Type B pancreatic cell (in vitro differentiated cells): Measurements from ENCODE around the genes NF1 and SUZ12.

DNA sequence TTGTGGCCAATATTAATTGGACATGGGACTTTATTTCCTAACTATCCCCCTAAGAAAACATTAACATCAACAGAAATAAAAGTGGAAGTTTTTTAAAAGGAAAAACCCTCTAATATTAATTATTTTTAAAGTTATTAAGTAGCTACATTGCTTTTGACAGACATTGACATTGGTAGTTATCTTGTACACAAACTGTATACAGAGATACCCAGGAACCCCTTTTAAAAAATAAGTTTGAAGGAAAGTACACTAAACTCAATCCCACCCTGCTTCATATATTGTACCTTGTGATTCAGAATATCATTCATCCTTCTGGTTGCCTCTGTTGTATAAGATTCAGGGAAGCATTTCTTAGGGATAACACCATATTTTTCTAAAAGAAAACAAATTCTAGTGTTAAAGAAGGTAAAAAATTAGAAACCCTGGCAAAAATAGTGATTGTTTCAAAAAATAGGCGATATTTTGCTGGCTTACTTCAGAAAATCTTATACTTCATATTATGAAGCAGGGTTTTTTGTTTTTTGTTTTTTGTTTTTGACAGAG, 5.1 kb downstream of the BLMH start:
- PRO-cap, result no peak

- PRO-cap, result no peak
Observed at GRCh38 chr17:30337547-30338114, 3.8 kb upstream of the TMIGD1 start.

DNA sequence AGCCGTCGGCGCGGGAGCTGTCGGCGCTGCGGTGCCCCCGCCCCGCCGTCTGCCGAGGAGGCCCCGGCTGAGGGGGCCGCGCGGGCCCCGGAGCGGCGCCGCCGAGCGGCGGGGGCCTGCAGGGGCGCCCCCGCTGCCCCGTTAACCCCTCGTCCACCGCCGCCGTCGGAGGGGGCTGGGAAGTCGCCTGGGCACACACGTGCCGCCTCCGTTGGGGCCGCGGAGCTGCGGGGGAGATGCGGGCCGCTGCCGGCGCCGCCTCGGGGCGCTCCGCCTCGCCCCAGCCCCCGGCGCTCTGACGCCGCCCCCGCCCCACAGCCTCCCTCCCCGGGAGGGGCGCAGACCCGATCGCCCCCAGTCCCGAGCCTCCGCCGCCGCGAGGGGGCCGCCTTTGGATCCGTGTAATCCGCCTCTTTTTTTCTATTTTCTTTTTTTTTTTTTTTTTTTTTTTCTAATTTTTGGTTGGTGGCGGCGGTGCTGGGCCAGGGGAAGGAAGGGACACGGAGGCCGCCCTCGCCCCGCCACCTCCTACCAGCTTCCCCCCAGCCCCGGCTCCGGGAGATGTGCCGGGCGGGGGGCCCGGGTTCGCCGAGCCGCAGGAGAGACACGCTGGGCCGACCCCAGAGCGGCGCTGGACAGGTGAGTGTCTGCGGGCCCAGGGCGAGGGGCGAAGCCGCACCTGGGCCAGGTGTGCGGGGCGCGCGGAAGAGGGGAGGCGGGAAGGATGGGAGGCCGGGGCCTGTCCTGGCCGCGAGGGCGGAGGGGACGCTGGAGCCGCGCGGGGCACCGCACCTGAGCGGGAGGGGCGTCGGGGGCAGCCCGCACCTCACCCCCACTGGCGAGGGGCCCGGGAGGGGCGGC, 115.1 kb downstream of the CRLF3 start:
- PRO-cap, result unidirectional peak, plus-strand start at position 465 of the sequence

GRCh38 chr17:30768567-30769166, 55.8 kb downstream of the CRLF3 start:
- PRO-cap, result no peak

GRCh38 chr17:30831080-30831633, 609 bp upstream of the ATAD5 start:
- PRO-cap, result unidirectional peak, plus-strand start at chr17:30831459; unidirectional peak, plus-strand start at chr17:30831488

DNA sequence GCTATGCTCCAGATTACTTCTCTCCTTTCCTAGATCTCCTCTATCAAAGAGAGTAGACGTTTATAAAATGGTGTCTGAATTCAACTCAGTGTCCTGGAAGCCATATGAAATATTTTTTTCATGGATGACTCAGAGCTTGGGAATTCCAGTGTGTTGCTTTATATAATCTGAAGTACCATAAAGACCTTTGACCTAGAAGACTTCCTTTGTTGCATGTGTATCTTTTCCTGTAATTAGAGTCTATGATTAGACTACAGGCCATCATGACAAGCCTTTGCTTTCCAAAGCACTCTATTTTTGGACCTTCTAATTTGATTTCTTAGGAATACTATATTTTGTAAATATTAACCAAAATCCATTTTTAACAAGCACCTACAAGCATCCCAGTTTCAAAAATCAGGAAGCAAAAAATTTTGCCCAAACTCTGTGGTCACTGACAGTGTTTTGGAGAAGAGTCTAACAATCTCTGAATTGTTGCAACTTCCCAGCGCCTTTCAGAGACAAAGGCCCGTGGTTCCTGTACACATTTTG, 26.9 kb upstream of the NF1 start:
- PRO-cap, result no peak

- PRO-cap, result bidirectional peak, plus-strand start at chr17:31094977, minus-strand start at chr17:31094814; bidirectional peak, plus-strand start at chr17:31095606, minus-strand start at chr17:31095475
Observed at GRCh38 chr17:31094837-31095742, at the start of gene NF1. Gene NF1 (plus strand): TSS chr17:31094977.

DNA sequence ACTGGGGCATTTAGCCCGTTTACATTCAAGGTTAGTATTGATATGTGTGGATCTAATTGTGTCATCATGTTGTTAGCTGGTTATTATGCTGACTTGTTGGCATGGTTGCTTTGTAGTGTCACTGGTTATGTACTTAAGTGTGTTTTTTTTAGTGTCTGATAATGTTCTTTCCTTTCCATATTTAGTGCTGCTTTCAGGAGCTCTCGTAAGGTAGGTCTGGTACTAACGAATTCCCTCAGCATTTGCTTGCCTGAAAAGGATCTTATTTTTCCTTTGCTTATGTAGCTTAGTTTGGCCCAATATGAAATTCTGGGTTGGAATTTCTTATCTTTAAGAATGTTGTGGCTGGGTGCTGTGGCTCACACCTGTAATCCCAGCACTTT, 33.5 kb downstream of the NF1 start:
- PRO-cap, result no peak

- PRO-cap, result no peak
Observed at GRCh38 chr17:31177249-31177964, 82.6 kb downstream of the NF1 start.

- PRO-cap, result no peak
Observed at GRCh38 chr17:31223148-31224125, 73.6 kb downstream of the OMG start.

- PRO-cap, result no peak
Observed at GRCh38 chr17:31229587-31230051, 67.4 kb downstream of the OMG start.

DNA sequence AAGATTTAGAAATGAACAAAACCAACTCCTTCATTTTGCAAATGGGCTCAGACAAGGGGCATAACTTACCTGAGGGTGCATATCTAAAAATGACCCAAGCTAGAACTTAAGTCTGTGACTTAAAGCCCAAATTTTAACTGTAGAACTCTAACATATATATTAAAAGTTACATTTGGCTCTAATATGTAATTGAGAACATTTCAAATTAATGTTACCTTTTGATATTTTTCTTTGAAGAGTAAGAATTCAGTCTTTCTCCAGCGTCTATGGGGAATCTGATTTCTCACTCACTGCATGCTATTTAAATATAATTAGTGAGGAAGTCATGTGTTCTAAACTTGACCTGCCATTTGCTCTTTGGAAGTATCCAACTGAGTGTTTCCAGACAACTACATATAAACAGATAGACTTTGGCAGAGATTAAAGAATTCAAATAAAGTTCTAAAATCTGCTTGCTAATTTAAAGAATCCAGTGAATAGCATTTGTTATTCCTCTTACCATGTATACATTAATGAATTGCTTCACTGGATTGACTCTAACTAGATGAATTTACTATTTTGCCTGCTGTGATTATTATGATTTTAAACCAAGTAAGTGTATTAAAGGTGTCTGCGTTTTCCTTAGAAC, 23.6 kb downstream of the OMG start:
- PRO-cap, result no peak

DNA sequence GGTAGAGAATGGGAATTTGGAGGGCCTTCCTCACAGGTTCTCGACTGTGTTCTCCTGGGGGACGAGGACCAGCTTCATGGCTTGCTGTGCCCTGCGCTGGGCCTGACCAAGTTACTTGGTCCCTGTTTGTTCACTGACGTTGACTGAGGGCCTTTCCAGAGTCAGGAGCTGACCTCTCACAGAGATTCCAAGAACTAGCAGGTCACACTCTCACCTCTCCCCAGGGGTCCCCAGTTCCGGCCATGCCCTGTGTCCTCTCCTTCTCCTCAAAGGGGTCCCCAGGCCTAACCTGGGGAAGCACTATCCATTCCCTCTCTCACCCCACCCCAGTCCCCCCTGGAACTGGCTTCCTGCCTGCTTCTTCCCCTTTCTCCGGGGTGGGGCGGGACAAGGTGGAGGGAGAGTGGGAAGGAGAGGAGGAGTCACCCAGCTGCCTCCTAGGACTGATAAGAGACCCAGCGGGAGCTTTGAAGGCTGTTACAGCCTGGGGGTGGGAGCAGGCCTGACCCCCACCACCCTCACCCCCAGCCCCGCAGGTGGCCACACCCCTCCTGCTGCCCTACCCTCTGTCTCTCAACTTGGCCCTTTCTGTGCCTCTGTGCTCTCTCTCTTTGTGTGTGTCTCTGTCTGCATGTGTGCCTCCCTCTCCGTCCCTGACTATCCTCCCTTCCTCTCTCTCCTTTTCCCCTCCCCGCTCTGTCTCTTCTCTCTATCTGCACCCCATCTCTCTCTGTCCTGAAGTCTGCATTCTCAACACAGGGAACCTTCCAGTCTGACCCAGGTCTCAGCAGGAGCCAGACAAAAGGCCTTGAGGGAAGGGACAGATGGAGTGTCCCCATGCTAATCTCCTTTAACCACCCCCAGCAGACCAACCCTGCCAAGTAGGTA, 65.9 kb downstream of the RAB11FIP4 start:
- PRO-cap, result no peak

DNA sequence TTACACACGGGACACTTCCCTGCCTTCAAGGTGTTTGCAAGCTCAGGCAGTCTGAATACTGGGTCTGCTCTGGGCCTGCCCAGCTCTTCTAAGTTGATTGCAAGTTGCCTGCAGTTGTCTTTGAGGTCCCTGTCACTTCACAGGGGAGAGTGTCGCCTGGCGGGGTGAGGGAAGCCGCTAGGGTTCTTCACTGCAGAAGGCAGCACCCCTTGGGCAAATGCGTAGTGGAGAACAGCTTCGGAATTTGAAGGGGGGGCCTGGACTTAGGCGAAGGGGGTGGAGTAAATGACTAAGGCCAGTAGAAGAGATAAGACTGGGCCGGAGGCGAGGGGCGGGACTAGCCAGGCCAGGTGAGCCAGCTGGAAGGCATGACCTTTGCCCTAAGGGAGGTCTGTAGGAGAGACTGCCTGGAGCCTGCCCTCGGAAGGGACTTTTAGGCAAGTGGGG, 98.1 kb downstream of the RAB11FIP4 start:
- PRO-cap, result bidirectional peak, plus-strand start at position 308 of the sequence, minus-strand start at position 221 of the sequence

- PRO-cap, result no peak
Observed at GRCh38 chr17:31499794-31500730, 108.6 kb downstream of the RAB11FIP4 start.

GRCh38 chr17:31599045-31599311, 207.5 kb downstream of the RAB11FIP4 start:
- PRO-cap, result no peak

DNA sequence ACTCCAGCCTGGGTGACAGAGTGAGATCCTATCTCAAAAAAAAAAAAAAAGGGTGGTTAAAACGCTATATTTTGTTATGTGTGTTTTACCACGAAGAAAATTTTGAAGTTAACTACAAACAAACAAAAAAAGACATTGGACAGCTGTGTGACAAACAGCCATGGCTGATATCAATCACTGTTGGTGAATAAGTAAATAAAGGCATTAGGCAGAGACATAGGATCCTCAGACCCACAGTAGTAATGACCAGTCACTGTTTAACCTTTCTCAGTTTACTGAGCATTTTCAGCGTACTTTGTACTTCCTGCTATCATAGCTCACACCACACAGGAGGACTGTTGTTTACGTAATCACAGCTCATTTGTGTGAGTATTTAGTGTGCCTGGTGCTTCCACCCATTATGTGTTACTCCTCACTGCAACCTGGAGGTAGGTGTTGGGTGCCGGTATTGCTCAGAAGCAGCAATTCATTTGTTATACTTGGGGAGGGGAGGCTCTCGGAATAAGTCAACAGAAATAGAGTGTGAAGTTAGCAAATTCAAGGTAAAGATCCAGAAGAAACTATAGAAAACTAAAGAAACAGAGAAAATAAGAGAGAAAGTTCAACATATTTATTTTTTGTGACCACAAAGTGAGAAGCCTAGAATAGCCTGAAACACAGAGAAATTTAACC, 55.3 kb downstream of the COPRS start:
- PRO-cap, result no peak

DNA sequence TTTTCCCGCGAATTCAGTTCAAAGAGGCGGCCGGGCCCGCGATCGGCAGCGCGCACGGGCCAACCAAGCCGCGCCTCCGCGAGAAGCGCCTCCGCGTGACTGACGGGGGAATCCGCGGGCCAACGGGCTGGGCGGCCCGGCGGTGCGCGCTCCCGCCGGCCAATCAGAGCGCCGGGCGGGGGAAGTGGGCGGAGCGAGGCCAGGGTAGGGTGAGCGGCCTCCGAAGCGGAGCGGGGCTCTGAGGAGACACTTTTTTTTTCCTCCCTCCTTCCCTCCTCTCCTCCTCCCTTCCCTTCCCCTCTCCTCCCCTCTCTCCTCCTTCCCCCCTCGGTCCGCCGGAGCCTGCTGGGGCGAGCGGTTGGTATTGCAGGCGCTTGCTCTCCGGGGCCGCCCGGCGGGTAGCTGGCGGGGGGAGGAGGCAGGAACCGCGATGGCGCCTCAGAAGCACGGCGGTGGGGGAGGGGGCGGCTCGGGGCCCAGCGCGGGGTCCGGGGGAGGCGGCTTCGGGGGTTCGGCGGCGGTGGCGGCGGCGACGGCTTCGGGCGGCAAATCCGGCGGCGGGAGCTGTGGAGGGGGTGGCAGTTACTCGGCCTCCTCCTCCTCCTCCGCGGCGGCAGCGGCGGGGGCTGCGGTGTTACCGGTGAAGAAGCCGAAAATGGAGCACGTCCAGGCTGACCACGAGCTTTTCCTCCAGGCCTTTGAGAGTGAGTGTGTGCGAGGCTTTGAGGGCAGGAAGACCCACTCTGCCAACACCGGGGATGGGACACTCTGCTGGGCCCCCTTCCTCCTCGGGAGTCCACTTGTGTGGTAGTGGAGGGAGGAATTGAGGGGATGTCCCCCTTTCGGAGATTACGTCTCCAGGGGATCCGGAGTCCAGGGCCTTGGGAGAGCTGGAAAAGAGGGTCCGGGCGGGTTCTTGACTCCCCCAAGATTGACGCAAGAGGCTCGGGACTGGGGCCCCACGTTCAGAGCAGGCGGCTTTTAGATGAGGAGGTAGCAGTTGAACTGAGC, at the start of gene SUZ12:
SUZ12 (plus strand) TSS at position 191 of the 1,011 bp plus-strand sequence.
- PRO-cap, result bidirectional peak, plus-strand start at position 202 of the sequence, minus-strand start outside the sequence

GRCh38 chr17:31994247-31995187, 12.7 kb upstream of the LRRC37B start:
- PRO-cap, result no peak

GRCh38 chr17:32358925-32359289, 8.9 kb downstream of the ZNF207 start:
- PRO-cap, result no peak